Heart left ventricle (tissue), 7 donors: ENCODE data around the gene MMP11.

- PRO-cap, 6 experiments = no peak in any of the 6 experiments
- RAMPAGE, long total RNA, 2 experiments = no peak in any of the 2 experiments
- RRBS = no CpG with 5 or more reads among the region's 44 CpGs
Observed at GRCh38 chr22:21866153-21867049, 1.0 kb downstream of the MAPK1 start.

DNA sequence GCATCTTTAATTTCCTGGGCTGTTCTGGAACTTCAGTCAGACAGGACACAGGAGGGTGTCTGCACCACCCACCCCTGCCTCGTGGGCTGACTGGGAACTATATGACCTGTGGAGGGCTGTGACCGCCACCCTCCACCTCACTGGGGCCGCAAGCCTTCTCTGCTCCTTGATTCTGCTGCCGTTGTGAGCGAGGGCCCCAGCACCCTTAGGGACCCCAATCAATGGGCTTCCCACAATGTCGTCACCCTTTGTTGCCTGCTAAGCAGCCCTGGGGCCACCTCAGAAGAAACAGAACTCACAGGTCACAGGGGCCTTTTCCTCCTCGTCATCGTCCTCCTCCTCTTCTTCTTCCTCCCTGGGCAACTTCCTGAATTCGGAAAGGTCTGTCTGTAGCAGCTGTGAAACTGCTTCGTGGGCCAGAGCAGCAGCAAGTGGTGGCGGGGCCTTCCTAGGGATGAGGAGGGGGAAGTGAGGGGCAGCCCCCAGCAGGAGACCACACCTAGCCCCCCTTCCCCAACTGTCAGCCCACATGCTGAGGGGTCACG lies 13.3 kb downstream of the PPM1F start:
- PRO-cap, 6 experiments = peak in 2 of 6 experiments; most common plus-strand start position 370 of the sequence (in 2); most common minus-strand start position 183 of the sequence (in 1)
- RAMPAGE, long total RNA, 2 experiments = no peak in any of the 2 experiments
- RRBS = no CpG with 5 or more reads among the region's 12 CpGs

GRCh38 chr22:22162433-22162852 lies 82.1 kb upstream of the VPREB1 start:
- PRO-cap, 6 experiments = no peak in any of the 6 experiments
- RAMPAGE, long total RNA, 2 experiments = no peak in any of the 2 experiments
- RRBS = no CpG with 5 or more reads among the region's 5 CpGs

DNA sequence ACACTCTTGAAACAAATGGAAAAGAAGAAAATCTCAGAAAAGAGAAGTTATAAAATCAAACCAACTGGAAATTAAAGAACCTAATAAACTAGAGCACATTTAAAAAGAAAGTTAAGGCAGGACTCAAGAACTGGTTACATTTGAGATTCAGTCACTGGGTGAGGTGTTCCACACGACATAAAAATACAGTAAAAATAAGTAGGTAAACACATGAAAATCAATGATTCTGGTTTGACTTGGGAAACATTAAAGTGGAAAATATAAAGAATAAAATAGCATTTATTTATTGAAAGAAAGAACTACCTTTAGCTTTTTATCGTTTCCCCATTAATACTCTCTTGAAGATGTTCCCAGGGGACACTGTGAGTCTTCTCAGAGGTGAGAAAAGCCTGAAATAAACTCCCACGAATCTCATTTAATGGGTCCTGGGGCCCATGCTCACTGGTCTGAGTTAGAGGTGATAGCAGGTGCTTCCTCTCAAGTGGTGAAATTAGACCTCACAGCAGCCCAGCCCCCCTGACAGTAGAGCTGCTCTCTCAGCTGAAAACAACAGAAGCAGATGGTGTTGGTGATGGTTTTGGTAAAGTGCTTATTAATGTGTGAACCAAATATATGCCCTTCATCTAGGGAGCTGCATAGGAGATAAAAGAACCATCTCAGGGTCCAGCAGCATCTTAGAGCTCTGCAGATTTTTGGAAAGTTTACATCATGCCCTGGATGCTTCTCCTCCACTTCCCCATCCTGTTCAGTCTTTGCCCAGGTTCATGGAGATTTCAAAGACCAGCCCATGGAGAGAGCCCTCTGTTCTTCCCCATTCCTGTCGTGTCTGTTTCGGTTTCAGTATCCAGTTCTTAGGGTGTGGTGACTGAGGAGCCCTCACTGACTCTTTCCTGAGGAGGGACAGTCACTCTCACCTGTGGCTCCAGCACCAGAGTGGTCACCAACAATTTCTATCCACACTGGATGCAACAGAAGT lies 76.8 kb upstream of the VPREB1 start:
- PRO-cap, 6 experiments = no peak in any of the 6 experiments
- RAMPAGE, long total RNA, 2 experiments = no peak in any of the 2 experiments
- RRBS = no CpG with 5 or more reads among the region's 5 CpGs

GRCh38 chr22:22286950-22287890 lies 42.6 kb downstream of the VPREB1 start:
- PRO-cap, 6 experiments = no peak in any of the 6 experiments
- RAMPAGE, long total RNA, 2 experiments = no peak in any of the 2 experiments
- RRBS = no CpG with 5 or more reads among the region's 6 CpGs

- PRO-cap, 6 experiments = no peak in any of the 6 experiments
- RAMPAGE, long total RNA, 2 experiments = no peak in any of the 2 experiments
- RRBS = no CpG with 5 or more reads among the region's 1 CpG
Observed at GRCh38 chr22:22394792-22395123, 113.8 kb downstream of the ZNF280B start.

GRCh38 chr22:22553217-22553665 lies 5.8 kb downstream of the PRAME start:
- PRO-cap, 6 experiments = no peak in any of the 6 experiments
- RAMPAGE, long total RNA, 2 experiments = no peak in any of the 2 experiments
- RRBS = no CpG with 5 or more reads among the region's 1 CpG

GRCh38 chr22:22811622-22812032 lies 76.0 kb upstream of the IGLL5 start:
- PRO-cap, 6 experiments = no peak in any of the 6 experiments
- RAMPAGE, long total RNA, 2 experiments = no peak in any of the 2 experiments
- RRBS = no CpG with 5 or more reads among the region's 1 CpG

DNA sequence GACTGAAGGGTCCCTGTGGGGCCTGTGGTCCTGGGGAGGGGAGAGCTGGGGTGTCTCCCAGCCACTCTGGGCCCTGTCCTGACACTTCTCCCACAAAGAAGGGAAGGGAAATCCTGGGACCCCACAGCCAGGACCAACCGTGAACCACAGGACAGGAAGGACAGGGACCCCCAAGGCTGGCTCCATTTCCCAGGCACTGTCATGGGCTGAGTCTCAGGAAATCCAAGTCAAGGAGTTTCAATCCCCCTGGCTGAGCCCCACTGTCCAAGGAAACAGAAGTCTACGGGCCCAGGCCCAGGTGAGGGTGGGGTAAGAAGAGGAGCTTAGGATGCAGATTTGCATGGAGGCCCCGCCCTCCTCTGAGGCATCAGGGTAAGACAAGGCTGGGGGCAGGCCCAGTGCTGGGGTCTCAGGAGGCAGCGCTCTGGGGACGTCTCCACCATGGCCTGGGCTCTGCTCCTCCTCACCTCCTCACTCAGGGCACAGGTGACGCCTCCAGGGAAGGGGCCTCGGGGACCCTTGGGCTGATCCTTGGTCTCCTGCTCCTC lies 31.4 kb upstream of the IGLL5 start:
- PRO-cap, 6 experiments = no peak in any of the 6 experiments
- RAMPAGE, long total RNA, 2 experiments = no peak in any of the 2 experiments
- RRBS = no CpG with 5 or more reads among the region's 7 CpGs

- PRO-cap, 6 experiments = no peak in any of the 6 experiments
- RAMPAGE, long total RNA, 2 experiments = no peak in any of the 2 experiments
- RRBS = no CpG with 5 or more reads among the region's 4 CpGs
Observed at GRCh38 chr22:22906789-22907186, 19.2 kb downstream of the IGLL5 start.

DNA sequence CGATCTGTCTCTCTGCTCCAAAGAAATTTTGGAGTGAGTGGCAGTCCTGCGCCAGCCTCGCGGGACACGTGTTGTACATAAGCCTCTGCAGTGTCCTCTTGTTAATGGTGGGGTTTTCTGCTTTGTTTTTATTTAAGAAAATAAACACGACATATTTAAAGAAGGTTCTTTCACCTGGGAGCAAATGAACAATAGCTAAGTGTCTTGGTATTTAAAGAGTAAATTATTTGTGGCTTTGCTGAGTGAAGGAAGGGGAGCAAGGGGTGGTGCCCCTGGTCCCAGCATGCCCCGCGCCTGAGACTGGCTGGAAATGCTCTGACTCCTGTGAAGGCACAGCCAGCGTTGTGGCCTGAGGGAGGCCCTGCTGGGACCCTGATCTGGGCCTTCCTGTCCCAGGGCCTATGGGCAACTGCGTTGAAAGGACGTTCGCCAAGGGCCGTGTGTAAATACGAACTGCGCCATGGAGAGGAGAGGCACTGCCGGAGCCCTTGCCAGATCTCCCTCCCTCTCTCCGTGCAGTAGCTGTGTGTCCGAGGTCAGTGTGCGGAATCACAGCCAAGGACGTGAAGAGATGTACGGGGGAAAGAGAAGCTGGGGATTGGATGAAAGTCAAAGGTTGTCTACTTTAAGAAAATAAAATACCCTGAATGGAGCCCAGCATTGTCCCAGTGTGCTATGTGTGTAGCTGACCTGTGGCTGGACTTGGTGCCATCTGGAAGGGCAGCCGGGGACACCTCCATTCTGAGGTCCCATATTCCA lies 17.2 kb downstream of the RSPH14 start:
- PRO-cap, 6 experiments = no peak in any of the 6 experiments
- RAMPAGE, long total RNA, 2 experiments = no peak in any of the 2 experiments
- RRBS = no CpG with 5 or more reads among the region's 22 CpGs

DNA sequence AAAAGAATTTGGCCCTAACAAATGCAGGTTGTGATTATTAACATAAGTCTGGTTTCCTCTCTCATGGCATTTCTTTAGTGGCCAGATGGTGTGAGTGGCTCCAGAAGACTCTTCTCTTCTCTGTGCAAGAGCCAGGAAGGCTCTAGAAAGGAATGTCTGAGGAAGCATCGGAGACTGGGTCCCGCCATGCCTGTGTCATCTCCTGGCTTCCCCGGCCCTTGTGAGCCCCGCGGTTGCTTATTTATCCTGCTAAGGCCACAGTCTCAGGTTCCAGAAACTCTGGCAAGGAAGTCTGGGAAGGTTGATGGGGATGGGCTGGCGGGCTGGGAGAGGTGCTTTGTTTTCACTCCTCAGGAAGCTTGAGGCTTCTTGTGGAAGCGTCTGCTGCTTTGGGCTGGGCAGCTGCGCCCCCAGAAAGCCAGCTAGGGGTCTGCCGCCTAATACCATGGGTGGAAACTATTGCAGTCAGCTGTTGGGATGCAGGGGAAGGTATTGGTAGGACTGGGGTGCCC lies 18.9 kb downstream of the BCR start:
- PRO-cap, 6 experiments = no peak in any of the 6 experiments
- RAMPAGE, long total RNA, 2 experiments = no peak in any of the 2 experiments
- RRBS = no CpG with 5 or more reads among the region's 9 CpGs

GRCh38 chr22:23215438-23216347 lies 35.4 kb downstream of the BCR start:
- PRO-cap, 6 experiments = no peak in any of the 6 experiments
- RAMPAGE, long total RNA, 2 experiments = no peak in any of the 2 experiments
- RRBS = no CpG with 5 or more reads among the region's 13 CpGs

- PRO-cap, 6 experiments = no peak in any of the 6 experiments
- RAMPAGE, long total RNA, 2 experiments = no peak in any of the 2 experiments
- RRBS = 13% methylated on average over 4 of the region's 20 CpGs
Observed at GRCh38 chr22:23218601-23219507, 38.5 kb downstream of the BCR start.

- PRO-cap, 6 experiments = no peak in any of the 6 experiments
- RAMPAGE, long total RNA, 2 experiments = no peak in any of the 2 experiments
- RRBS = no CpG with 5 or more reads among the region's 10 CpGs
Observed at GRCh38 chr22:23242729-23243506, 62.6 kb downstream of the BCR start.

DNA sequence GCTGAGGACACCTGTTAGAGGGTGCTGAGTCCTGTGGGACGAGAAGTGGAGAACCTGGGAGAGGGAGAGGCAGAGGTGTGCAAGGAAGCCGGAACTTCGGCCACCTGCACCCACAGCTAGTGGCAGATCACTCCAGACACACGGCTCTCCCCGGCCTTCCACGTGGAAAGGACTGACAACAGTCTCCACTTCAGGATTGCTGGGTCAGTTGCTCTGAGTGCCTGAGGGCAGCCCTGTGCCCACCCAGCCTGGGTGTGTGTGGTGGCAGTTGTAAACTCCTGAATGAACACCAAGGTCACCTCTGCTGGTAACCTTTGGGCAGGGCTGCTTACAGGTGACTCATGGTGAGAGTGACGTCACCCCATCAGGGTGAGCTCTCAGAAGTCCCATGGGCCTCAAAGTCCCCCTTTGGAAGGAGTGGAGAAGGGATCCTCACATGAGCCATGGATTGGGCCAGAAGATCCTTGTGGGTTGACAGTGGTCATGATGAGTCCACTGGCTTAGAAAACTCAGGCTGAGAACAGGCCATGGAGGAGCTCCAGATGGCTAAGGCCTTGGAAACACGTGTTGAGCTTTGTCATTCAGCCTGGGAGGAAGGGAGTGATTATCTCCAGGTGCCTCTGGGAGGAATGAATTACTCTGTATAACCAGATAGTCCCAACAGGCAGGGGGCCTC lies 71.2 kb downstream of the BCR start:
- PRO-cap, 6 experiments = no peak in any of the 6 experiments
- RAMPAGE, long total RNA, 2 experiments = no peak in any of the 2 experiments
- RRBS = no CpG with 5 or more reads among the region's 8 CpGs

GRCh38 chr22:23264570-23265102 lies 84.3 kb downstream of the BCR start:
- PRO-cap, 6 experiments = no peak in any of the 6 experiments
- RAMPAGE, long total RNA, 2 experiments = no peak in any of the 2 experiments
- RRBS = no CpG with 5 or more reads among the region's 10 CpGs

GRCh38 chr22:23268804-23269950 lies 88.9 kb downstream of the BCR start:
- PRO-cap, 6 experiments = no peak in any of the 6 experiments
- RAMPAGE, long total RNA, 2 experiments = no peak in any of the 2 experiments
- RRBS = 96% methylated on average over 3 of the region's 24 CpGs

DNA sequence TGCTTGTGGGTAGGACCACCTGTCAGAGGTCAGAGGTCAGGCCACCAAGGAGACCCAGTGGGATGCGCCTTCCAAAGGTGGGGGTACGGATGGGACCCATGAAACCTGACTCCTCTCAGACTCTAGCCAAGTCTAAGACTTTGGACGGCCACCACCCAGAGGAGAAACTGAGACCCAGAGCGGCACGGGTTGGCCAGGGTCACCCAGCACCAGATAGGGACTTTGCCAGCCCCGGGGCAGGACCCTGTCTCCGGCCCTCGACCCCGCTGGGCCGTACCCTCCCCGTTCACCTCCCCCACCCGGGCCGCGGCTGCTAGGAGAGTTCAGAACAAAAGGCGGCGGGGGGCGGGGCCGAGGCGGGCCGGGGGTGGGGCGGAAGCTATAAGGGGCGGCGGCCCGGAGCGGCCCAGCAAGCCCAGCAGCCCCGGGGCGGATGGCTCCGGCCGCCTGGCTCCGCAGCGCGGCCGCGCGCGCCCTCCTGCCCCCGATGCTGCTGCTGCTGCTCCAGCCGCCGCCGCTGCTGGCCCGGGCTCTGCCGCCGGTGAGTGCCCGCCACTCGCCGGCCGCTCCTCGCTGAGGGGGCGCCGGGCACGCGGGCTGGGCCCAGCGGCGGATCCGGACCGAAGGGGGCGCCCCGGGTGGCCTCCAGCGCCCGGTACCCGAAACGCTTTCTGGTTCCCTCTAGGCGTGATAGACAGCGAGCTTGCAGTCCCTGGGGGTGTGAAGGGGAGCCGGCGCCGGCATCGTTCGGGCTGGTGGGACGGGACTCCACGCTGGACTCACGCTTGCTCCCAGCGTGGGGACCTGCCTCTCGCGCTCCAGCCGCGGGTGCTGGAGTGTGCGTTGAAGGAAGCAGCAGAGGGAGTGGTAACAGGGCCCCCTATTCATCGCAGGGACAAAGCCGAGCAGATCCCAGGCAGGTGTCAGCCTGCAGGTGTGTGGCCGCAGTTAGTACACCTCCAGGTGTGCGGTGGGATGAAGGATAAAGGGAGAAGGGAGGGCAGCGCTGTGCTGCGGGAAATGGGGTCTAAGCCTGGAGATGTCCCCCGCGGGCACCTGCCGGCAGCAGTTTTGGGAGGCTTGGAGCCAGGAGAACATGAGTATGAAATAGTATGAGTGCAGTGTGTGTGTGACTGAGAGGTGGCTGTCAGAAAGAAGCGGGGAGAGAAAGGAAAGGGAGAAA lies at the start of gene MMP11:
Gene MMP11, plus strand, starts transcription at position 412 of the 1,183 bp plus-strand sequence.
- PRO-cap, 6 experiments = peak in 6 of 6 experiments; most common plus-strand start position 412 of the sequence (in 6); most common minus-strand start position 306 of the sequence (in 5)
- RAMPAGE, long total RNA, 2 experiments = no peak in any of the 2 experiments
- RRBS = 2% methylated on average over 37 of the region's 88 CpGs

DNA sequence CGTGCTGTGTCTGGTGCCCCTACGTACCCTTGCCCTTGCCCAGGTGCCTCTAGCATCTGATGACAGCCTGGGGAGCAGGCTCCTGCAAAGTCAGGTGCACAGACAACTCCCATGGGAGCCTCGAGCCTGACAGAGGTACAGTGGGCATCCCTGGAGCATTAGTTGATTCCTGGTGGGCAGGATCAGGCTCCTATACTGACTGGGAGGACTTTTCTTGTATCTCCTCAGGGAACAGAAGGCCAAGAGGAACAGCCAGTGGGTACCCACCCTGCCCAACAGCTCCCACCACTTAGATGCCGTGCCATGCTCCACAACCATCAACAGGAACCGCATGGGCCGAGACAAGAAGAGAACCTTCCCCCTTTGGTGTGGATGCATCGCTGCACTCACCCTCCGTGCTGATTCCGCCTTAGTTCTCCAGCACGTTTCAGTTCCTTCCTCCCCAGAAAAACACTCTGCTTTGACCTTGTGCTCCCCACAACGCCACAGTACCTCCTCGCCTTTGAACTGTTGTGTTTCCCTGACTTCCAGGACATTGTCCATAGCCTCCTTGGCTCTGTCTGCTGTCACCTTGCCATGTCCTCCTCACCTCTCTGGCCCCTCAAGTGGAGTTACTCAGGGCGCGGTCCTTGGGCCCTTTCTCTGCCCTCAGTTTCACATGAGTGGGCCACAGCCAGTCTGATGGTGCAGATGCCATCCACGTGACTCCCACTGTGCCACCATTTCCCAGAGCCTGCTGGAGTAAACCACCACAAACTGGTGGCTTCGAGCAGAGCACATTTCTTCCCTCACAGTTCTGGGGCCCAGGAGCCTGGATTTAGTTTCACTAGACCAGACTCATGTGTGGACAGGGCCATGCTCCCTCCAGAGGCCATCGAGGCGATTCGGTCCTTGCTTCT lies 14.2 kb downstream of the SMARCB1 start:
- PRO-cap, 6 experiments = no peak in any of the 6 experiments
- RAMPAGE, long total RNA, 2 experiments = start-site peak on the plus strand in 1 of 2 experiments, centred at position 288 of the sequence, 9 reads per replicate
- RRBS = no CpG with 5 or more reads among the region's 19 CpGs